Gallbladder (tissue), 1 donor: ENCODE measurements around a stretch of chr22.

DNA sequence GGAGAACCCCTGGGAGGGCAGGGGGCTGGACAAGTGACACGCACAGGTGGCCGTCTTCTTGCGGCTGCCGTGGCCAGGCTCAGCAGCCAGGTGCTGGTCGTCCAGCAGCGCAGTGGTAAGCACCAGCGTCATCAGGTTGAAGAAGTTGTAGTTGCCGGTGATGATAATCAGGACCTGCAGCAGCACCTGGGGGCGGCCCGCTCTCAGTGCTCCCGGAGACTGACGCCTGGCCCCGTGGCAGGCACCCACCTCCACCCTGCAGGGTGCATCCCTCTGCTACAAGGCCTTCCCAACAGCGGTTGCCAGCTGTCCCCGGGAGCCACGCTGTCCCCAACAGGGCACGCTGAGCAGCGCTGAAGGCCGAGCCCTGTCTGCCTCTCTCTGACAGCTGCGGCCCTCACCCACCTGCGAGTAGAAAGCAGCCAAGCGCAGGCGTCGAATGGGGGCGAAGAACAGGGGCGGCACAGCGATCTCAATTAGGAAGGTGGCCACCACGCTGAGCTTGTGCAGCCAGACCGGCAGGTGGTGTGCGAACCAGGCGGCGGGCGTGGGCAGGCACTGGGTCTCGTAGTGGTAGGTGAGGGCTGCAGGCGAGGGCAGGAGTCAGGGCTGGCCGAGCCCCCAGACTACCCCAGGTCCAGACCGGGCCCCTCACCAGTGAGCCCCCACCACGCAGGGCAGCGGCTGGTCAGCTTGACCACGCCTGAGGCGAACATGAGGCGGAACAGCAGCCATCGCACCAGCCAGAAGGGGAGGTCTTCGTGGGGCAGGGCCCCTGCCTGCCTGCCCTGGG is 1.7 kb downstream of the LMF2 start:
- PRO-cap, result no peak

DNA sequence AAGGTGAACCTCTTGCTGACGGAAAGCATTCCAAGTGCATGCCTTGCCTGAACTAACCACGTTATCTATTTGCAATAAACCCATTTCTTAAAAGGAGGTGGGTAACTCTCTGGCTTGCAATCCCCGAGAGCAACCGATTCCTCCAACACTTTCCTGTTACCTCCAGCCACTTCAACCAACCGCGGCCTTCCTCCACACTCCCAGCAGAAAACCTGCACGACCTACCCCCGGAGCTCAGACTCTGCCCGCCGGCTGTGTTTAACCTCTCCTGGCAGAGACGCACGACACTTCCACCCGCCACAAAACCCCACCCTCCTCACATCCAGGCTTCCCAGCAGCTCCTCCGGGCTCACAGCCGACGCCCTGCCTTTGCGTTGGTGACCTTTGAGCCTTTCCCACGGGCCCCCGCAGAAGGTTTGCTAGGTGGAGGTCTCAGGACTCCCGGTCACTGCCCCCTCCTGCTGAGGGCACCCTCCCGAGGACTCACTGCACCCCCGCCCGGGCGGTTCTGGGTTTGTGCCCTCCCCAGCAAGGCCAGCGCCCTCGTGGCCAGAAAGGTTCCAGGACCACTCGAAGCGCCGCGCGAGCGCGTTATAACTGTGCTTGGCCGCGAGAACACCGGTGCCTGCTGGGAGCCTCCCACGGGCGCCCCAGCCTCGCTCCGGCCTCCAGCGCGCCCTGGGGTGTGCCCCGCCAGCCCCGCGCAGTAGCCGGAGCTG is 554 bp downstream of the SCO2 start:
- PRO-cap, result no peak

DNA sequence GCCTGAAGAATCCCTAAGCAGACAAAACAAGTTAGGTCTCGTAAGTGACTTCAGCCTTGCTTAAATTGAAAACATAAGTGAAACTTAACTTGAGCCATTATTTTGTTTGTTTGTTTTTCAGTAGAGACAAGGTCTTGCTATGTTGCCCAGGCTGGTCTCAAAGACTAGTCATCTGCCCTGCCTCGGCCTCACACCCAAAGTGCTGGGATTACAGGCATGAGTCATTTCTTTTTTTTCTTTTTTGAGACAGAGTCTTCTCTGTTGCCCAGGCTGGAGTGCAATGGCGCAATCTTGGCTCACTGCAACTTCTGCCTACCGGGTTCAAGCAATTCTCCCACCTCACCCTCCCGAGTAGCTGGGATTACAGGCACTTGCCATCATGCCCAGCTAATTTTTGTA is 4.1 kb upstream of the KLHDC7B start:
- PRO-cap, result unidirectional peak, minus-strand start at position 204 of the sequence

DNA sequence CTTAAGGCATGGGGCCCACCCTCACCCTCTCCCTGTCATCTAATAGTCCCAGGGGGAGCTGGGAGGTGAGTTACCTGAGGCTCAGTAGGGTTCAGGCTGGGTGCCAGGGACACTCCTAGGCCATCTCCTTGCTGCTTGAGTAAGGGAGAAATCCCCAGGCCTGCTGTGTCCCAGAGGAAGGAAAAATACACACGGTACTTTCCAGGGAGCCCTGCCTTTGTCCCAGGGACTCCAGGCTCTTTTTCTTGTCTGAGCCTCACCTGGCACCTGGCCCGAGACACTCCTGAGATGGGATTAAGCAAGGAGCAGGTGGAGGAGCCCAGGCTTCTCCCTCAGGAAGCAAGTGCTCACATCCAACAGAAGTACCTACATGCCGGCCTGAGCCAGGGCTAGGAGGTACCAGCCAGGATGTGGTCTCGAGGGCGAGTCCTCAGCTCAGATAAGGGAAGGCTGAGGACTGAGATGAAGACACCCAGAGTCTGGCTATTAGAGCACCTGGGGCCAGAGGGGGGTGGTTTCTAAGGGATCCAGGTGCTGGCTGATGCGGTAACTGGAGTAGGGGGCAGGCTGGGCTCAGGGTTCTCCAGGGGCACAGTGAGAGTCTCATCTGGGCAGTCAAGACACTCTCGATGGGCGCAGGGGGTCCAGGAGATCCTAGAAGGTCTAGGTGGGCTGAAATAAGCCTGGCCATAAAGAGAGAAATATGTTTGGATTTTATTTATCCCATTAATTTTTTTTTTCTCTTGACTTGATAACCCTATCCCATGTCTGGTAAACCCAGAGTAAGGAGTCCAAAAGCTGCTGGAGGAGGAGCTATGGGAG is 775 bp upstream of the KLHDC7B start:
- PRO-cap, result no peak

- PRO-cap, result no peak
These were observed 608 bp downstream of the MAPK8IP2 start for GRCh38 chr22:50600951-50601850.

GRCh38 chr22:50622589-50623560 is 5.1 kb downstream of the ARSA start:
- PRO-cap, result bidirectional peak, plus-strand start at chr22:50623024, minus-strand start at chr22:50622846; bidirectional peak, plus-strand start at chr22:50623249, minus-strand start at chr22:50623140

DNA sequence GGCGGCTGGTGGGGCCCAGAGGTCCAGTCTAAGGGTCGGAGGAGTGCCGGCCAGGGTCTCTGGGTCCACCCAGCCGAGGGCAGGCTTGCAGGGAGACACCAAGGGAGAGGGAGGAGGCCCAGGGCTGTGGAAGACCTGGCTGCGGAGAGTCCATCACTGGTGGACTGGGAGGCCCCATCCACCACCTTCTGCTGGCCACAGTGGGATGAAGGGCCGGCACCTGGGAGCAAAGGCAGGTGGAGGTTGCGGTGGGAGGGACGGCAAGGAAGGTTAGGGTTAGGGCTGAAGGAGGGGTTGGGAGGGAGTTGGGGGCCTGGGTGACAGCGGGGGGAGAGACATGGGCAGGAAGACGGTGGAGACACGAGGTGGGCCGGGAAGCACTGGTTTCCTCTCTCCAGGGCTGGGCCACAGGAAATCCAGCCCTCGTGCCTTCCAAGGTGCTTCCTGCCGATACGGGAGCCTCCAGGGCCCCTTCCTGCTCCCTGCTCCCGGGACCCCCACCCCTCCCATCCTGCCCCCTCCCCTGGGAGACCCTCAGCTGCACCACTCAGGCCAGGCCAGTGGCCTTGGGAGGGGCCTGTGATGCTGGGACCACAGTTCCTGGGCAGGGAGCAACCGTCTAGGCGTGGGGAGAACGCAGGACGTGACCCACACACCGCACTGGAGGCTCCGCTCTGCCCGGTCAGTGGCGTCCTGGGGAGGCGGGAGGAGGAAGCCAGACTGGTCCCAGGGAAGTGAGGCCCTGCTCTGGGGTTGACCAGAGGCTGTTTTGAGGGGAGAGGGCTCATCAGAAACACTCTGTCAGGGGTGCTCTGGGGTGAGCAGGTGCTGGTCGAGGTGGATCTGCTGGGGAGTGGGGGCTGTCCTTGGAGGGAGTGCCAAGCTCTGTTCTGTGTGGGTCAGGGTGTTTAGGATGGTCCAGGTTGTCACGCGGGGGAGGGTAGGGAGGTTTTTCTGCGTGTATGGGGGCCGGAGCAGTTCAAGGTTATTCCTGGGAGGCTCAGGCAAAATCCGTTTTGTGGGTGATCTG is 44.5 kb upstream of the ARSA start:
- PRO-cap, result unidirectional peak, plus-strand start at position 651 of the sequence